Neural progenitor cell (in vitro differentiated cells): Measurements from ENCODE around the genes ITGA11 and TLE3.

- RAMPAGE, long total RNA = no peak
These were observed at the start of gene ITGA11 for GRCh38 chr15:68431503-68432557. TSS of gene ITGA11 (minus strand) at chr15:68432163.

DNA sequence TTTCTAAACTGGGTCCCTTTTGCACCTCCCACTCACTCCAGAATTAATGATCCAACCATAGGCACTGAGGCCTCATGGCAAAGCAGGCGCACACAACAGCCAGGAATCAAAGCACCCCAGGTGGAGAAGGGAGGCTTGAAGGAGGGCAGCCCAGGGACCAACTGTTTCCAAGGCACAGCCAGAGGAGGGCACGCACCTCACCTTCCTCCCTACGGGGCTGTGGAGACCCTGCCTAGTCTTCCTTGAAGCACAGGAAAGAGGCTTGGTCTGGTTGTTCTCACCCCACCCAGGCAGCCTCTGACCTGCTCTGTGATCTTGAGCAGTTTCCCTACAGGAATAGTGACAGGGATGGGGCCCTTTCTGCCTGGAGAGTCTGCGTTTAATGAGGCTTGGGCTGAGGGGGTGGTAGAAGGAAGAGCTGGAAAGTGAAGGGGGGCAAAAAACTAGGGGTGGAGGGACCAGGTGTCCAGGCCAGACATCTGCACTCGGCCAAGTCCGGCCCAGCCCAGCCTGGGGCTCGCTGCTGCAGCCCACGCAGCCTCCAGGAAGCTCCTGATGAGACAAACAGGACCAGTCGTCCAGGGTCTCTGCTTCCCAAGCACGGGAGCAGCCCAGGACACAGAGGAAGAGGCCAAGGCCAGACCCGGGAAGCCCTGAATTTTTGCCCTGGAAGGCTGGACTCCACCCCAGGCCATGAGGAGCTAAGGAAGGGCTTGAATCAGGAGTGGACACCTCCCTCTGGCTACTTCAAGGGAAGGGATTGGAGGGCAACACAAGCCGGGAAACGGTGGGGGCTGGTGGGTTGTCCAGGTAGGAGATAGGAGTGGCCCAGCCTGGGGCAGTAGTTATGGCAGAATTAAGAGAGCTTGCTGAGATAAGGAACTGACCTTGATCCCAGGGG is 89.8 kb downstream of the ANP32A start:
- RAMPAGE, long total RNA = no peak

DNA sequence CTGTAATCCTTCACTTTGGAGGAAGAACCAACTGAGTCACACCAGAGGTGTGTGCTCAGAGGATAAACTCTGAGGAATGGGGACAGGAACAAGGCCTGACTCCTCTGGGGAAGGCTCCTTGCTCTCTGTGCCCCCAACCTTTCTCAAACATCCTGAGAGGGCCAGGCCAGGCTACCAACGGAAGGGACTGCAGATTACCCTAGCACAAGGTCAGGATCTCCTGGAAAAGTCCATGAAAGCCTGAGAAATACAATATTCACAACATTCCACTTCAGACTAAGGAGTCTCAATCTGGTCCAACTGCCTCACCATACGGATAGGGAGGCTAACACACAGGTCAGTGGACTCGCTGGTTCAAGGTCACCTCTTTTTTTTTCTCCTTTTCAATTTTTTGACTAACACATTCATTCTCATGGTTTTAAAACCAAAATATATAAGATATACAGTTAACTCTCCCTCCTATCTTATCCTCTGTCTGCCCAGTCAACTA is 18.9 kb downstream of the ANP32A start:
- RAMPAGE, long total RNA = no peak

DNA sequence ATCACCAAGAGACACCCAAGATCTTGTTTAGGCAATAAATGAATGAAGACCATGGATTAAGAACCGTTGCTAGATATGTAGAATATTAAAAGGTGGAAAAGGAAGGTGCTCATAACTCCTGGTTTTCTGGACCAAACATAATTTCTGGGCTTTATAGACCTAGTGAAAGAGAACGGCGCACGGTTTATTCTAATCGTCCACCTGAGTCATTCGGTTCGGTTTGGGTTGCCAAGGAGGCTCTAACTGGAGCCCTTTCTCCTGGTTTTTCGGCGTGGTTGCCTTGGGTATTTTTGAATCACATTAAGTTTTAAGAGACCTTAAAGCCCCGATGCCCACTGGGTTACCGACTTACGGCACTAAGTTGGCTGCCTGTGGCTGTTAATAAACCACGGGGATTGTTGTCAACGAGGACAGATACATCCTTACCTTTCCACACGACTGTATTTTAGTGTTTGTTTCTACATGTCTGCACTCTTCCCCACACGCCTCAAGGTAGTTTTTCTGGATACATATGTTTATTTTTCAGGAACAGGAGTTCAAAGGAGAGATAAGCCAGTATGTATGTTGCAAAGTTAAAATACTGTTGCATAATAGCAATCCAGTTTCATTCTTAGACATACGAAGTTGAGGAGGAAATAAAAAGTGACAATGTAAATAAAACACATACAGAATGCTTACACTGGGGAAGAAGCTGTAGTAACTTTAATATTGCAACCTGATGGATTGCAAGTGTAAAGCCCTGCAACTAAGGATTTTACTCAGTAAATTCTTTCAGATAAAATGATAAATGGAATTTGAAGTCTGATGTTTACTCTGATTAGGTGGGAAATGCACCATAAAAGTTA is 1.2 kb upstream of the ANP32A start:
- RAMPAGE, long total RNA = no peak

- RAMPAGE, long total RNA = no peak
These were observed 5.7 kb upstream of the GLCE start for GRCh38 chr15:69154630-69155256.

- RAMPAGE, long total RNA = no peak
These were observed 15.6 kb downstream of the PAQR5 start for GRCh38 chr15:69314255-69314777.

DNA sequence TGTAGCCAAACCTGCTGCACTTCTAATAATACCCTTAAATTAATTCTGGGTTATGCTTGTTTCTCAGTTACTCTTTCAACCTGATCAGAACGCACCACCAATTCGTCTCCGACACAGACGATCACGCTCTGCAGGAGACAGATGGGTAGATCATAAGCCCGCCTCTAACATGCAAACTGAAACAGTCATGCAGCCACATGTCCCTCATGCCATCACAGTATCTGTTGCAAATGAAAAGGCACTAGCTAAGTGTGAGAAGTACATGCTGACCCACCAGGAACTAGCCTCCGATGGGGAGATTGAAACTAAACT is 7.9 kb upstream of the RPLP1 start:
- RAMPAGE, long total RNA = no peak

- RAMPAGE, long total RNA = no peak
These were observed 32.2 kb downstream of the RPLP1 start for GRCh38 chr15:69484709-69485230.

GRCh38 chr15:69591707-69592343 is 139.2 kb downstream of the RPLP1 start:
- RAMPAGE, long total RNA = no peak

- RAMPAGE, long total RNA = no peak
These were observed 302.9 kb downstream of the TLE3 start for GRCh38 chr15:69794599-69795440.

- RAMPAGE, long total RNA = no peak
These were observed 118.0 kb downstream of the TLE3 start for GRCh38 chr15:69979634-69980278.

DNA sequence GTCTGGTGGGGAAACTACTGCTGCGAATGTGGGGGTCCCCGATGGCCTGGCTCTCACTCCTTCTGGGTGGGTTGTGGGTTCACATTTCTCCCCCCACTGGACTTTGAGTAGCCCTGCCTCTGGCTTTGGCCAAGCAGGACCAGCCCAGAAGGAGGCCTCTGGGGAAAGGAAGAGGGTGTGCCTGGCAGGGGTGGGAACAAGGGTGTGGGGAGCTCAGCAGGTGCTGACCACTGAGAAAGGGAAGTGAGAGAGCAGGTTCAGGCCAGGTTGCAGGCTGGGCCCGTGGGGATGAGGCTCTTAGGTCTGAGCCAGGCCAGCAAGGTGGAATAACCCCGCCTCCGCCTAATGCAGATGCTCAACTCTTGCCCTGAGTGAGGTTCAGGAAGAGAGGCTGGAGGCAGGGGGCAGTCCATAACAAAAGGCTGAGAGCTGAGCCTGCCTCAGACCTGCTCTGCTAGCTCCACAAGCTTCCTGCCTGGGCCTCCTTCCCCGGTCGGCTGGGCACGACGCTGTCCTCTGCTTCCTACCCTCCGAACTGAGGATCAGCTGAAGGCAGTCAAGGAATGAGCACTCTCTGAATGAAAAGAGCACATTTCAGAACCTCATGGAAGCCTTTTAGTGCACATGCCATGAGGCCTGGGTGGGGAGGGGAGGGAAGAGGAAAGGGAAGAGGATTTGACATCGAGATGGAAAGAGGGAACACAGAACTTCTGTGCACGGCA is 82.7 kb downstream of the TLE3 start:
- RAMPAGE, long total RNA = no peak

- RAMPAGE, long total RNA = no peak
These were observed 48.3 kb downstream of the TLE3 start for GRCh38 chr15:70049271-70050023.

- RAMPAGE, long total RNA = no peak
These were observed at the start of gene TLE3 for GRCh38 chr15:70097224-70098212. TSS of gene TLE3 (minus strand) at chr15:70097917.

DNA sequence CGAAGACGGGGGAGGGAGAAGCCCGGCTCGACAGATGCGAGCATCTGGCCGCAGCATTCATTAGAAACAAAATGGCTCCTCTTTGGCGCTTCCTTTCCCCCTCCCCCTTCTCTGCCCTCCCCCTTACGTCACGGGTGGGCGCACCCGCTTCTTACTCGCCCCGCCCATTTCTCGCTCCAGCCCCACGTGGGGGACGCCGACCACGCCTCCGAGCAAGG is 1.7 kb upstream of the TLE3 start:
- RAMPAGE, long total RNA = no peak

DNA sequence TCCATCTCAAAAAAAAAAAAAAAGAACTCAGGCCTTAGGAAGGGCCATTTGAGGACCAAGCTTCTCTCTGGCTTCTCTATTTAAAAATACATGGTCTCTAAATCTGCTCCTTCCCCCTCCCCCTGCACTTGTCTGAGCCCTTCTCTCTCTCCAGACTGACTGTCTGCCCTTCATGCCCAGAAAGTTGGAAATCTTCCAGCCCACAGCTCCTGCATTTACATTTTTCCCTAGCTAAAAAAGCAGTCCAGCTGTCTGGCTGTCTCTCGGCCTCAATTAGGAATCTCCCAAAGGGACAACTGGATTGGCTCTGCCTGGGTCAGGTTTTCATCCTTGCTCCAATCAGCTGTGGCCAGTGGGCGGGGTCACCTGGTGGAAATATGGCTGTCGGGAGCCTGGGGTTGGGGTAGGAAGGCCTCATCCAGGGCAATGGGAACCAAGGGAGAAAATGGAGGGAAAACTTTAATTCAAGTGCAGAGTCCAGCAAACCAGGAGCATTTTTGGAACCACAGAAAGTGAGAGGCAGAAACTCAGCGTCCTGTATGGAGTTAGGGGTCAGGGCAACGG is 50.8 kb upstream of the TLE3 start:
- RAMPAGE, long total RNA = no peak

GRCh38 chr15:70257513-70257949 is 159.8 kb upstream of the TLE3 start:
- RAMPAGE, long total RNA = no peak

- RAMPAGE, long total RNA = no peak
These were observed 166.3 kb upstream of the TLE3 start for GRCh38 chr15:70263972-70264493.

DNA sequence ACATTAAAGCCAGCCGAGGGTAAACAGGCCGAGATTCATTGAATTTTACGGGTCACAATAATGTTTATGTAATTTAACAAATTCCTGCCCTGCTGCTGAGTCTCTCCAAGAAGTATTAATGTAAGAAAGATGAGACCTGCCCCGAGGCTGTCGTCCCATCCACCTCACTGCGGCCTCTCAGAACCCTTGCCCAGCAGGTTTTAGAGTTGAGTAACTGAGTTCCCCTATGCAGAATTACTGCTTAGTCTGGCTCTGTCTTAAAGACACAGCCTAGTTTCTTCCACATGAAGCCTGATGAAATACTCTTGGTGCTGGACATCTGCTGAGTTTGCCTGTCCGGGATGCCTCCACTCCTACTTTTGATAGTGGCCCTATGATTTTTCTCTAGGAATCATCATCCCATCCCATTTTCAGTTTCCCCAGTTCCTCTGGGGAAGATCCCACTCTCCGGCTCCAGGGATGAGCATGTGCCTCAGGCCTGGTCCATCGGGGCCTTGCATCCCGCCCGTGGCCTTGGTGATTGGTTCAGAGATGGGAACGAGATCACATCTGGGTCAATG is 226.6 kb upstream of the TLE3 start:
- RAMPAGE, long total RNA = no peak

- RAMPAGE, long total RNA = no peak
These were observed 309.0 kb upstream of the TLE3 start for GRCh38 chr15:70406580-70407236.